Measurements from ENCODE around the genes BPGM, STRA8 and MTPN.

DNA sequence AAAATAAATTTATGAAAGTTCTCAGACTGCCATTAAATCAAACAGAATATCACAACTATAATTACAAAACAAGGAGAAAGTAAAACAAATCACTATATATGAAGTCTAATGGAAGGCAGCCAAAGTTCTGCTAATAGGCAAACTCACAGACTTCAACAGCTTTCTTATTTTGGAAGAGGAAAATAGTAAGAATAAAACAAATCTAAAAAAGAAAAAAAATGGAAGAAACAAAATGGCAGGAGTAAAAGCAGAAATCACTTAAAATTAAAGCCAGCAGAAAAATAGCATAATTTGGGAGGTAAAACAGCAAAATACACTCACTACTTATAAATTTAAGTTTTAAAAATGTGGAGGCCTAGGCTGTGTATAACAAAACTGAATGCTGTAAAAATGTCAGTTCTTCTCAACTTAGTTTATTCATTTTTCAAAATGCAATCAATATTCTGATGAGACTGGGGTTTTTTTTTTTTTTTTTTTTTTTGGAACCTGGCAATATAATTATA is 69.5 kb downstream of the AKR1B1 start:
- PRO-cap, 6 experiments: no peak in any of the 6 experiments
- RAMPAGE, long total RNA, 2 experiments: no peak in any of the 2 experiments

DNA sequence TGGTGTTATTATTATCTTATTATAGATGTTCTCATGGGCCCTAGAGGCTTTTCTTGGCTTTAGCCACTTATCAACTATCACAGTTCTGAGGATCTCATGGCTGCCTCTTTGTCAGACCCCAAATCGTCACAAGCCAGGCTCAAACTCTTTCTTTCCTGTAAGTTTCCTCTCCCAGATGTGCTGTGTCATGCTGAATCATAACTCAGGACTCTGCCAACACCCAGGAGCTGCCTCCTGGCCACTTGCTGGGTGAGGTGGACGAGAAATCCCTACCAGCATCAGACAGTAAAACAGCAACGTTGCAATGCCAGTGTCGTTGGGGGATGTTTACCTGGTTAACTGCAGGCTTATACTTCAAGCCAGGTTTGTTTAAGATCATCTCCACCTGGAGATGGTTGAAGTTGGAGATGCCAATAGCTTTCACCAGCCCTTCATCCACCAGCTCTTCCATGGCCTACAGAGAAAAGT is 10.2 kb downstream of the AKR1B1 start:
- PRO-cap, 6 experiments: no peak in any of the 6 experiments
- RAMPAGE, long total RNA, 2 experiments: no peak in any of the 2 experiments
- RRBS: no CpG with 5 or more reads among the region's 4 CpGs

DNA sequence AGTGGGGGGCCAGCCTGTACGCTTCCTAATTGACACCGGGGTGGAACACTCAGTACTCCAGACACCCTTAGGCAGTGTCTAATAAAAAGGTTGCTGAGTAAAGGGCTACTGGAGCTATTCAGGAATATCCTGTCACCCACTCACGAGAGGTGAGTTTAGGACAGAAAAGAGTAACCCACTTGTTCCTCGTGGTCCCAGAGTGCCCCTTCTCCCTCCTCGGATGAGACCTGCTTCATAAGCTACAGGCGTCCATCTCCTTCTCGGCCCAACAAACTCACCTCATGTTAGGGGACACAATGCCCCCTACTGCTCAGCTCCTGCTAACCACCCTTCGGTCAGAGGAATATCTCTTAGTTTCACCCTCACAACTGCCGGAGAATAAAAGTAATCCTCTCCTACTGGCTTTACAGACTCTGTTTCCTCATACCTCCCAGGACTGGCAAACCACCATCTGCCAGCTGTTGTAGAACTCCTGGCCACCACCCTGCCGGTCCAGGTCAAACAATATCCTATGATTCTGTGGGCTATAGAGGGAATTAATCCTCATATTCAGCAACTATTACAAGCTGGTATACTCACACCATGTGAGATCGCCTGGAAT is 3.1 kb downstream of the AKR1B15 start:
- PRO-cap, 6 experiments: no peak in any of the 6 experiments
- RAMPAGE, long total RNA, 2 experiments: no peak in any of the 2 experiments
- RRBS: 83% methylated on average over 1 of the region's 11 CpGs

DNA sequence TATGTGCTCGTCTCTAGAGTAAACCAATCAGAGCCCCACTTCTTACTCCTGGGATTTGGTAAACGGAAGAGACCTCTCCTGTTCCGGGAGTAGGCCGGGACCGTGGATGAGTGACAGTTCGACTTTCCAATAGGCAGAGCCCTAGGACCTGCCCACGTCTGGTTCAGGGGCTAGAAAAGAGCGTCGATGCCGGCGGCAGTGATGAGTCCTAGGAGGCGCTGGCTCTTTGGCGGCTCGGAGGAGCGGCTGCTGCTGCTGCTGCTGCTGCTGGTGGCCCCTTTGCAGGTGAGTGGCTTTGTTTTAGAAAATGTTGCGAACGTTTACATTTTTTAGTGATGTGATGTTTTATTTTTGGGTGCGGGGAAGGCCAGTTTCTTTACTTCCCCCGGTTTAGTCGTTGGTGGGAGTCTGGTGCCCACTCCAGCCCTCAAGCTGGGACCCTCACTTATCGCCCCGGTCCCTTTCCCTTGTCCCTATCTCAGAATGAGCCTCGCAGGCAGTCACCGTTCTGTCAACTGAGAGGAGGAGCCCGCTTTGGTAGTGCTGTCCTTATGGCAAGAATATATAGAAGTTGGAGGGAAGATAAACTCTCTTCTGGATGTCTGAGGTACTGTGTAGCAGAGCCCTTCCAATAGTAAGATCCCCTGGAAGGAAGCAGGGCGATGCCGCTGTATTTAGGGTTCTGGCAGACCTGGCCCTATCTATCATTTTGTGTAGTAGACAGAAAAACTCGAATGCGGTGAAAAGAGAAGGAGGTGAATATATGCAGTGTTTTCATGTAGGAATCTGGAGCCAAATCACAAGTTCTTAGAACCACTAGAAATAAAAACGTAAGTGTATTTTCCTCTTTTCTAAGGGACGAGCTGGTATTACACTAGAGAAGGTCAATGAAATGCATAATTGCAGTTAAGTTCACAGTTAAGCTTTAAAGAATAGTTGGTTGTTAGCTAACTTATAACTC is at the start of gene BPGM:
TSS of gene BPGM (plus strand) at position 201 of the 961 bp plus-strand sequence.
- PRO-cap, 6 experiments: peak in 6 of 6 experiments; most common plus-strand start position 183 of the sequence (in 5)
- RAMPAGE, long total RNA, 2 experiments: start-site peak on the plus strand in 2 of 2 experiments, centred at positions 185 to 190 of the sequence, 206 to 347 reads per replicate
- RRBS: under 1% methylated on average over 10 of the region's 31 CpGs

DNA sequence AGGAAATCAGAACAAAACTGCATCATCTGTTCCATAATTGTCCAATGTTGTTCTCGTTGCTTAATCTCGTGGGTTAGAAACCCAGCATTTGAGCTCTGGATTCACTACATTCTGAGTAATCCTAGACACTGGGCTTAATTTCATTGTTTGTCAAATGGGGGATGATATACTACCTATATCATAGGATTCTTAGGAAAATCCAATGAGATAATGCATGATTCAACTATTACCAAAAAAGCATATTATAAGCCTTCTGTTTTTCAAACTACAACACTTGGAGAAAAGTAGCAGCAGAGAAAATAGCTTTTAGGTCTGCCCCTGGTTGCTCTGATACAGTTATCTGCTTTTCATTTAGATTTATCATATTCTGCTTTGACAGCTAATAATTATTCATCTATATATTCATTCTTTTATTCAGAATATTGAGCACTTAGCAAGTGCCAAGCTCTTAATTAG is 49.1 kb downstream of the CALD1 start:
- PRO-cap, 6 experiments: no peak in any of the 6 experiments
- RAMPAGE, long total RNA, 2 experiments: no peak in any of the 2 experiments
- RRBS: no CpG with 5 or more reads among the region's 2 CpGs

DNA sequence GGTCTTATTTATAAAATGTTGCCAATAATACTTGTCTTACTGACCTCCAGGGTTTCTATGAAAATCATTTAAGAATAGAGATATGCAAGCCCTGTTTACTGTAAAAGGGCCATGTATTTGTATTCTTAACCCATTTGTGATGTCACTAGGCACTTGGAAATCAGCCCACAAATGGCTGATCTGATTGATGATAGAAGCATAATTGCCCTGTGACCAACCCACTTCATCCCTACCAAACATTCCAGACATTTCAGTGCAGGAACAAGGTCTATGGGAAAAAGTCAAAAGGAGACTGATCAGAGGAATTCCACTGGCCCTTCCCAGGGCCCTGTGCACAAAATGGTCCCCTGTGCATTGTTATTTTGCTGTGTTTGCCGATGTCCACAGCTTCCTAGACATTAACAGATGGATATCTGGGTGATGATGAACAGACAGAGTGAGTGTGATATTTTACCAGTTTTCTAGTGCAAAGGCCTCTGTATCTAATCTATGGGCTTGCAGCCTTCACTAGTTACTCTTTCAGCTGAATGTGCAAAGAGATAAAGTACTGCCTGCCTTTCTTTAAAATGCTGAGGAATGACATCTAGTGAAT is 55.2 kb downstream of the CALD1 start:
- PRO-cap, 6 experiments: peak in 1 of 6 experiments; most common plus-strand start position 398 of the sequence (in 1)
- RAMPAGE, long total RNA, 2 experiments: no peak in any of the 2 experiments
- RRBS: no CpG with 5 or more reads among the region's 1 CpG

- PRO-cap, 6 experiments: no peak in any of the 6 experiments
- RAMPAGE, long total RNA, 2 experiments: no peak in any of the 2 experiments
- RRBS: no CpG with 5 or more reads among the region's 4 CpGs
Observed at GRCh38 chr7:134939145-134939591, 47.1 kb upstream of the AGBL3 start.

GRCh38 chr7:135168764-135169520 is 1.6 kb downstream of the CYREN start:
- PRO-cap, 6 experiments: peak in 1 of 6 experiments; most common plus-strand start chr7:135169311 (in 1)
- RAMPAGE, long total RNA, 2 experiments: no peak in any of the 2 experiments
- RRBS: 78% methylated on average over 2 of the region's 12 CpGs

DNA sequence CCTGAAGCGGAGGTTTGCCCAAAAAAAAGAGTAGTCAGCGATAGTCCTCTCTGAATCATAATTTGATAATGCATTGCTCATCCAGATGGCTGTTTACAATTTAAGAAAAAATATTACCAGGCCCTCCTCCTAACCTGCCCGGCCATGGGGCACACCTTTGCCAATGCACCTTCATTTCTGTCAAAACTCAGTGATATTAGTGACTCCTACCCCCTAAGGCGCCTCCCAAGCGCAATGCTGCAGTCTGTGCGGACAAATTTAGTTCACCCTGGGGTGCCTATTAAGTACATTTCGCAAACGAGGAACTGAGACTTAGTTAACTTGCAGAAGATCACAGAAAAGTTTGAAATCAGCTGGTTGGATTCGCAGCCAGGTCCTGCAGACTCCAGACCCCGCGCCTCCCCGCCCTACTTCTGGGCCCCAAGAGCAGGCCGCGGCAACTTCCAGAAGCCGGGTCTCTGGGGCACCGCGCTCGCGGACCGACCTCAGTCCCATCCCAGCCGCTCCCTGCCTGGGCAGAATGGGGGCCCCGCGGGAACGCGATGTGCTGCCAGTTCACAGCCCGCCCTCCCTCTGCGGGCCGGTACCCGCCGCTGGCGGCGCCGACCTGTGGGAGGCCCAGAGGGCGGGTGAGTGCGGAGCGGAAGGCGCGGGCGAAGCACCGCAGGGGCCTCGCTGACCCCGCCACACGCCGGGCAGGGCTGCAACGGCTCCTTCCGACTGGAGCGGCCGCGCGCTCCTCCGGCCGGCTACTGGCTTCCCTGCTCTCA is 530 bp downstream of the CYREN start:
- PRO-cap, 6 experiments: peak in 5 of 6 experiments; most common plus-strand start position 621 of the sequence (in 4); most common minus-strand start position 522 of the sequence (in 3)
- RAMPAGE, long total RNA, 2 experiments: start-site peak on the minus strand in 1 of 2 experiments, centred at position 692 of the sequence, 26 reads per replicate
- RRBS: under 1% methylated on average over 18 of the region's 52 CpGs

DNA sequence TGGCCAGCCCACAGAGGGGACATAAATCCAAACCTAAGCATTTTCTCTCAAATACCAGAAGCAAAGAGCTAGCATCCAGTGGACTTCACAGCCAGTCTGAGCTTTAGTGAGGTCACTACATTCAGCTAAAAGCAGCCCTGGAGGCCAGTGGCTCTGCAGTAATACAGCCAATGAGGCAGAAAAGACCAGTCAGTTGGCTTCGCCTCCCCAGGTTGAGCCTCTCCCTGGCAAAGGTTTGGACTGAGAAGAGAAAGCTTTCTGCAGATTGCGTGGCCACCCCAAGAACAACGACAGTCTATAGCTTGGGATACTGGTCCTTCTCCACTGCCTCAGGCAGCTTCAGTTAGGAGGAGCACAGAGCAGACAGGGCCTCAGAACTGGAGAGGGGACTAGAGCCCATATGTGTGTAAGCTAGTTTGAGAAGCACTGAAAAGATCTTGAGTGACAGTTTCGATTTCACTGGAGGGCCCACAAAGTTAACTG is 3.8 kb downstream of the WDR91 start:
- PRO-cap, 6 experiments: no peak in any of the 6 experiments
- RAMPAGE, long total RNA, 2 experiments: no peak in any of the 2 experiments
- RRBS: no CpG with 5 or more reads among the region's 4 CpGs

DNA sequence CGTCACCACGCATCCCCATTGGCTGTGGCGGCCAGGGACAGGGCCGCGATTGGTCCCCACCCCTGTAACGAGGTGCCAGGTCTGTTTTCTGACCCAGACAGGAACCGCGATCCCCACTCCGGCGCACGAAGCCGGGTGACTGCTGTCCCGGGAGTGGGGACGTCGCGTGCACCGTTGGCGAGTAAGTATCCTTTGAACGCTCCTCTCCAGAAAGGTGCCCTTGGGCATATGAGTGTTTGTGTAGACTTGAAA is at the start of gene STRA8:
TSS of gene STRA8 (plus strand) at position 116 of the 252 bp plus-strand sequence.
- PRO-cap, 6 experiments: no peak in any of the 6 experiments
- RAMPAGE, long total RNA, 2 experiments: no peak in any of the 2 experiments
- RRBS: no CpG with 5 or more reads among the region's 19 CpGs

GRCh38 chr7:135321408-135322022 is 87.9 kb downstream of the STRA8 start:
- PRO-cap, 6 experiments: no peak in any of the 6 experiments
- RAMPAGE, long total RNA, 2 experiments: no peak in any of the 2 experiments
- RRBS: no CpG with 5 or more reads among the region's 6 CpGs

DNA sequence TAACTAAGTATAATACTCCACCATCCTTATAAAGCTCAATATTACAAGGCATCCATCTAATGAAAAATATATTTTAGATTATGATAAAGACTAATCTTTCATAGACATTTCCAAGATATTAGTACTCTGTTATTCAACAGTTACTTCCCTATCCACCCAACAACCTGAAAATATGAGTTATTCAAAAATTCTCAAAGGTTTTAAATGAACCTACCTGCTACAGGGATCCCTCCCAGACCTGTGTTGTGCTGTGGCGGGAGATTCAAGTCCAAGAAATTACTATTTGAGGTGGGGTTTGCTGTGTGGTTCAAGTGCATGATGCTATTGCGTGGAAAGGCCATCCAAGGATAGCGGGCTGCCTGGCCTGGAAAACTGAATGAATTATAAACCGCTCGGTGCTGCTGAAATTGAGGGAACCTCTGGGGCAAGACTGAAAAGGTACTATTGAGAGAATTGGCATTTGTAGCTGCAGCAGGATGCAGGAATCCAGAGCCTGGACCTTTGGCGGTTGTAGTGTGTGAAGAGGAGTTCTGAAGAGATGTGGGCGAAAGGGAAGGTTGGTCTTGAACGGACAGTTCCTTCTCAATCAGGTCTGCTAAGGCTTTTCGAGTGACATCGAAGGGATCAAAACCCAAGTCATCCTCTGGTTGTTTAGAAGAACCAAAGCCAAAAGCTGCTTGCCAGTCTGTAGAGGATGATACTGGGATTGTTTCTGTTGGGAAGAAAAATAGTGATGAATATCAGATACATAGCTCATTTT is 116.0 kb downstream of the CNOT4 start:
- PRO-cap, 6 experiments: no peak in any of the 6 experiments
- RAMPAGE, long total RNA, 2 experiments: no peak in any of the 2 experiments
- RRBS: no CpG with 5 or more reads among the region's 10 CpGs

DNA sequence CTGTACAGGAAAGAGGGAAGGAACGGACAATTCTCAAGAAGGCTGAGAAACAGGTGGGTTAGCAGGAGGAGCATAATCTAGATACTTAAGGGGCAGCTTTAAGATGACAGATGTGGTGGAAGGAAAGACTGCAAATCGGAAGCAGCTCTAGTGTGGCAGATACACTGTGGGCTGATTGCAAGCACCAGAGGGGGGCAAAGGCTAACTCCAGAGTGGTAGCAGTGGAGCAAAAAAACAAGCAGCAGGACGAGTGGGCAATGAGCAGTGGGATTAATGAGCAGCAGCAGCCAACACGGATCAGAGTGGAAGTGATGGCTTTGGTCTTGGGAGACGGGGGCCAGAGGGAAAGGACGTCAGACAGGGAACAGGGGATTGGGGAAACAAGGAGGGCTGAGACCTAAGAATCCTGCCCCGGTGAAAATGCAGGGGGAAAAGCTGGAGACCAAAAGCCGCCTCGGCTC is 714 bp downstream of the CNOT4 start:
- PRO-cap, 6 experiments: no peak in any of the 6 experiments
- RAMPAGE, long total RNA, 2 experiments: no peak in any of the 2 experiments
- RRBS: no CpG with 5 or more reads among the region's 9 CpGs

- PRO-cap, 6 experiments: no peak in any of the 6 experiments
- RAMPAGE, long total RNA, 2 experiments: no peak in any of the 2 experiments
- RRBS: no CpG with 5 or more reads among the region's 2 CpGs
Observed at GRCh38 chr7:135928635-135929610, 48.2 kb downstream of the MTPN start.

DNA sequence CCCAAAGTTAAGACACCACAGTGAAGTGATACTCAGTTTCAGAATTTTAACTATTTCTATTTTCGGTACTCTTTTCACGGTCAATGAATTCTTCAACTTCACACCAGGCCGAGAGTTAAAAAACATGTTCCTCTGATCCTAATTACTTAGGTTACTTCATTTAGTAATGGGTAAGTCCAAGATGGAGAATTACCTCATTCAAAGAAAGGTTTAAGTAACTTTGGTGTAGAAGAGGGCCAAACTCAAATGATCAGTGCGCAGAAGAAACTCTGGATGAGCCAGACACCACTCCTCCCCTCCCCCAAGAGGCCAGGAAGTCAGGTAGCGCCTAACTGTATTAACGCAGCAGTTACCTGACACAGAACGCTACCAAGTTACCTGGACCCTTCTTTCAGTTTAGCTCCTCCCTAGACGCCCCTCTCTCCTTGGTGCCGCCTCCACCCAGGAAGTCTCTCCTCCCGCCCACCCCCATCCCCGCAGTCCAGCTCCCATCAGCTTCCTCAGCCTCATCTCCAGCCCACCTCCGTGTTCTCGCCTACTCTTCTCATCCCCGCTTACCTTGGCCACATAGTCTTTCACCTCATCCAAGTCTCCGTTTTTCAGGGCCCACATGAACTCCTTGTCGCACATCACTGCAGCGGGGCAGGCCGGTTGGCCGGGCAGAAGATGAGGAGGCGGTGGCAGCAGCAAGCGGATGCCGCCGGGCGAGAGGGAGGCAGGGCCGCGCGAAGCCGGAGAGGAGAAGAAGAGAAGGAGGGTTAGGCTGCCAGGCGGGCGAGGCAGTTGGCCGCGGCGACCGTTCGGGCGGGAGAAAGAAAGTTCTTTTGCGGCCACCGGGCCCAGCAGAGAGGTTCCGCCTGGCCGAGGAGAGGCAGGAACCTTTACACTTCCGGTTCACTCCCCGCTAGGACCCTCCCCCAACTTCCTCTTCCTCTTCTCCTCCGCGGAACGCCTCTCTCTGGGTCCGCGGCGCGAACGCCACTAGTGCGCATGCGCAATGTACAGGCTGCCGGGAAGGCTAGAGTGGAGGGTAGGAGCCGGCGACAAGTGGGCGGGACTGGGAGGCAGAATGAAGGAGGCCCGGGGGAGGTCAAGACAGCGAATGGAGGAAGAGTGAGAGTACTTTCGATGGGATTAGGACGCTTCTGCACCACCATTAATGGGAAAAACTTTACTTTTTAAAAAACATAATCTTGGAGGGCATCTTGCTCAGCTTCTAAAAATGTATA is at the start of gene MTPN:
TSS of gene MTPN (minus strand) at position 889 of the 1,229 bp plus-strand sequence.
- PRO-cap, 6 experiments: peak in 6 of 6 experiments; most common plus-strand start position 1,002 of the sequence (in 2); most common minus-strand start position 866 of the sequence (in 5)
- RAMPAGE, long total RNA, 2 experiments: start-site peak on the minus strand in 2 of 2 experiments, centred at positions 858 to 867 of the sequence, 104 to 249 reads per replicate
- RRBS: 1% methylated on average over 19 of the region's 60 CpGs

DNA sequence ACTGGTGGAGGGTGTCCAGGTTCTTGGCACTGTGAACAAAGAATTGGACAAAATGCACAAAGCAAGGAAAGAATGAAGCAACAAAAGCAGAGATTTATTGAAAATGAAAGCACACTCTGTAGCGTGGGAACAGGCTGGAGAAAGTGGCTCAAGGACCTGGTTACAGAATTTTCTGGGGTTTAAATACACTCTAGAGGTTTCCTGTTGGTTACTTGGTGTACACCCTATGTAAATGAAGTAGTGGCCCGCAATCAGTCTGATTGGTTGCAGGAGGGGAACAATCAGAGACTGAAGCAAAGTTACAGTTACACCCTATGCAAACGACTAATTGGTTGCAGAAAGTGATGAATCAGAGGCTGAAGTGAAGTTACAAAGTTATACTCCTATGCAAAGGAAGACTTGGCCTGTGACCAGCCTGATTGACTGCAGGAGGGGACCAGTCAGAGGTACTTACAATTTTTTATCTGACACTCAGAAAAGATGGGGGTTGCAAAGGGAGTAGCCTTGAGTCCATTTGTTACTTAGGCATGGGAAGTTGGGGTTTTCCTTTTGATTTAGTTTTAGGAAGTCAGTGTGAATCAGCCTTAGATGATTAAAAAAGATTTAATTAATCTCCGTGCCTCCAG is 3.6 kb upstream of the MTPN start:
- PRO-cap, 6 experiments: peak in 1 of 6 experiments; most common plus-strand start position 337 of the sequence (in 1)
- RAMPAGE, long total RNA, 2 experiments: no peak in any of the 2 experiments
- RRBS: no CpG with 5 or more reads among the region's 4 CpGs

DNA sequence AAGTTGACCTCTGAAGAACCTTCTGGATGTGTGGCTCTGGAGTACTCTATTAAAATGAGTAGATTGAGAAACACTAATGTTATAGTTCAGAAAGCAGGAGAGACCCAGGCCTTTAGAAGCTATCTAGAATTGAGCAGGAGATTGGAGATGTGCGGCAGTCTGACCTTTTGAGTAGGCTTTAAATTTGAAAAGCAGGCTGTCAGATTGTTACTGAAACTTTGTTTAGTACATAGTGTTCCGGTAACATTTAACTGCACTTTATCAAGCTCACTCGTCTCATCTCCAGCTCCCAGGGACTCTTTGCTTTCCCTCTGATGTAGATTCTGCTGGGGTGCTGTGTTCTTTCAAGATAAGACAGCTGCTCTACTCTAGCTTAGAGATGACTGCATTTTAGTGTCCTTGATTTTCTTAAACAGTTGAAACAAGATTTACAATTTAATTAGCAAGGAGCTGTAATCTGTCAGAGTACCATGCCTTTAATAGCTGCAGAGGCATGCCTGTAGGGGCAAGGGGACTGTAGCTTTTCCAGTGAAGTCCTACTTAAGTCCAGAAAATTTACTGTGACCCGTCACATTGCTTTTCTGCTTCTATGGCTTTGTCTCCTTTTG is 56.3 kb upstream of the MTPN start:
- PRO-cap, 6 experiments: peak in 1 of 6 experiments; most common plus-strand start position 352 of the sequence (in 1); most common minus-strand start position 180 of the sequence (in 1)
- RAMPAGE, long total RNA, 2 experiments: no peak in any of the 2 experiments
- RRBS: no CpG with 5 or more reads among the region's 4 CpGs

DNA sequence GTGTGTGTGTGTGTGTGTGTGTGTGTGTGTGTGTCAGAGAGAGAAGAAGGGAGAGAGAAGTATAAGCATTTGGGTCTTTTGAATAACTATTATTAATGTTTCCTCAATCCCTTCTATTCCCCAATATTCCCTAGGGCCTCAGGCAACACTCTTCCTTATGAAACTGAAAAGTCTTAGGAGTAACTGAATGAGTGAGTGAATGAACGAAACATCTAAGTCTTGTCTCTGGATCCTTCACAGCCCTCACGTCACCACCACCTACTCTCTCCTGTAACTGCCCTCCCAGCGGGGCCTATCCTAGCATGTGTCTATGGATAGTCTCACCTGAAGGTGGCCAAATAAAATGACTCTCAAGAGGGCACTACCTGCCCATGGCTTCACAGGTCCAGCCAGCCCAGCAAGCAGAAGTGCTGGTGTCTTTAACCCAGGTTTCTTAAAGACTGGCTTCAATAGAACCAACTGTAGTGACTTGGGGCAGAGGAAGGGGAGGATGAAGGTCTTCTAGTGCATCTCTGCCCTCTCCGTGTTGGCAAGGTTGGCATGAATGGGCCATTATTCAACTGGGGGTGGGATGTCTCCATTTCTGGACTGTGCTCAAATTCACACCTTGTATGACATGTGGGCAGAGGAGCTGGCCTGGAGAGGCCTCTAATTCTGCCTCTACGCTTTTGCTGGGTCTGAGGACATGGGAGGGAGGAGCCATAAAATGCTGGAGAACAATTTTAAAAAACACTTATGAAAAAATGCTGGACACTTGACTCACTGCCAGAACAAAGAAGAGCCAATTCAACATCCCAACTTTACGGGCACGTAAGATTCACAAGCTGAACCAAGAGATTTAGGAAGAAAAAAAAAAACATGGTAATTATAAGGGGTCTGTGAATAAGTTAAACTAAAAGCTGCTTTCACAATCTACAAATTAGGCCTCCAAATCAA is 29.8 kb upstream of the DGKI start:
- PRO-cap, 6 experiments: no peak in any of the 6 experiments
- RAMPAGE, long total RNA, 2 experiments: no peak in any of the 2 experiments
- RRBS: no CpG with 5 or more reads among the region's 7 CpGs

GRCh38 chr7:137878230-137879026 is 31.7 kb upstream of the DGKI start:
- PRO-cap, 6 experiments: peak in 1 of 6 experiments; most common plus-strand start chr7:137878948 (in 1); most common minus-strand start chr7:137878765 (in 1)
- RAMPAGE, long total RNA, 2 experiments: no peak in any of the 2 experiments
- RRBS: no CpG with 5 or more reads among the region's 10 CpGs